Colon Carcinoma Metastatic in the Brain (tissue), 2 donors: Measurements from ENCODE around the gene RPGR.

DNA sequence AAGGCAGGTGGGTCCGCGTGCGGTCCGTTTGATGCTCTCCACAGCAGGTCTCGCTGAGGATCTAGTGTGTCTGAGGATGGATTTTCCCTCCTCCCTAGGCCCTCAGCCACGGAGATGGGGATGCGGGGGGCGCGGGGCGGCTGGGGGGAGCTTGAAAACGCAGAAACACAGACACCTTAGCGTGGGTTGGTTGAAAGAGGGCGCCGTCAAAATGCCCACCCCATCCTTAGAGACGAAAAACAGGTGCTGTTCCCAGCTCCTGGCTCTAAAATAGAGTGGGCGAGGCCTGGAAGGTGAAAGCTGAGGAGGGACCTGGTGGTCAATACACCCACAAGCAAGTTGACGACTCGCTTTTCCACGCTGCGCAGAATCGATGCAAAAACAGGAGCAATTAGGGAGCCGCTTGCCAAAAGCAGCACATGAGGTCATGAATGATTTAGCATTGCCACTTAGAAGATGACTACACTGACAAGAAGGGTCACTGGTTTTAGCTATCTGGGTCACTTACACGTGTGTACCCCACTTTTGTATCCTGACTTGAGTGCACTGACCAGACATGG is 405.4 kb downstream of the FAM47A start:
- PRO-cap, 2 experiments, result no peak in any of the 2 experiments

DNA sequence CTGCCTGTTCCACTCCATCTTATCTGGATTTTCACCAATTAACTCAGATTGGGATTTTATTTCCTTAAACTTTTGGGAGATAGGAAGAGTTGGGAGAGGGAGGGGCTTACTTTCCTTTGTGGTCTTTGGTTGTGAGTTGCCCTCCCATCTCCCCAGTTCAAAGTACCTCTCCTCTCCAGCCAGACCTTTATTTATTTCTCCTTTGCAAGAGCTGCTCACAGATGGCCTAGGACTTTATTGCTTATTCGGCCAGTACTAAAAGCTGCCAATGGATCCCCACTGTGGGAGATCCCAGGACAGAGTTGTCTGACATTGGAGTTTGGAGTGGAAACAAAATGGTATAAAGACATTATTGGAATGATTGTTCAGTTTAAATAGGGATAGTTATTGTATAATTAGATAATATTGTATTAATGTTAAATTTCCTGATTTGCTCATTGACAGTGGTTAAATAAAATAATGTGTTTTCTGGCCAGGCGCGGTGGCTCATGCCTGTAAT is 49.5 kb upstream of the FAM47C start:
- PRO-cap, 2 experiments, result no peak in any of the 2 experiments

- PRO-cap, 2 experiments, result no peak in any of the 2 experiments
Observed at GRCh38 chrX:36985330-36985792, 22.8 kb upstream of the FAM47C start.

DNA sequence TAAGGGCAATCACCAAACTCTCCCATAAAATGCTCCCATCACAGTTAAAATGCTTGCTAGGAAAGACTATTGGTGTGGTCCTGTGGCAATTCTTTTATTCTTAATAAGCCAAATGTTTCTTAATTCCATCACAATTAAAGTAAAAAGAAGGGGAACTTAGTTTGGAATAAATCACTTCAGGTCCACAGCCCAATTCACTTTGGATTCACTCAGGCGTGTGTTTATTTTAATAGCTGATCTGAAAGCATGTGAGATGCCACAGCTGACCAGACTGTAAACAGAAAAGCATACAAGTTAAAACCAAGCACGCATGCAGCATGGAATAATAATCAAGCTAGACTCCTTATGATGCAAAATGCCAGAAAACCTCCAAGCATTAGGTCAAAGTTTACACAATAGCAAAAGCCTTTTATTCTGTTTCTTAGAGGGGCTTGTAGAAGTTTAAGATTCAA is 1.0 kb upstream of the PRRG1 start:
- PRO-cap, 2 experiments, result no peak in any of the 2 experiments

GRCh38 chrX:37786581-37786913 is 6.7 kb downstream of the CYBB start:
- PRO-cap, 2 experiments, result no peak in any of the 2 experiments

GRCh38 chrX:38282258-38282941 is 44.9 kb downstream of the RPGR start:
- PRO-cap, 2 experiments, result no peak in any of the 2 experiments

DNA sequence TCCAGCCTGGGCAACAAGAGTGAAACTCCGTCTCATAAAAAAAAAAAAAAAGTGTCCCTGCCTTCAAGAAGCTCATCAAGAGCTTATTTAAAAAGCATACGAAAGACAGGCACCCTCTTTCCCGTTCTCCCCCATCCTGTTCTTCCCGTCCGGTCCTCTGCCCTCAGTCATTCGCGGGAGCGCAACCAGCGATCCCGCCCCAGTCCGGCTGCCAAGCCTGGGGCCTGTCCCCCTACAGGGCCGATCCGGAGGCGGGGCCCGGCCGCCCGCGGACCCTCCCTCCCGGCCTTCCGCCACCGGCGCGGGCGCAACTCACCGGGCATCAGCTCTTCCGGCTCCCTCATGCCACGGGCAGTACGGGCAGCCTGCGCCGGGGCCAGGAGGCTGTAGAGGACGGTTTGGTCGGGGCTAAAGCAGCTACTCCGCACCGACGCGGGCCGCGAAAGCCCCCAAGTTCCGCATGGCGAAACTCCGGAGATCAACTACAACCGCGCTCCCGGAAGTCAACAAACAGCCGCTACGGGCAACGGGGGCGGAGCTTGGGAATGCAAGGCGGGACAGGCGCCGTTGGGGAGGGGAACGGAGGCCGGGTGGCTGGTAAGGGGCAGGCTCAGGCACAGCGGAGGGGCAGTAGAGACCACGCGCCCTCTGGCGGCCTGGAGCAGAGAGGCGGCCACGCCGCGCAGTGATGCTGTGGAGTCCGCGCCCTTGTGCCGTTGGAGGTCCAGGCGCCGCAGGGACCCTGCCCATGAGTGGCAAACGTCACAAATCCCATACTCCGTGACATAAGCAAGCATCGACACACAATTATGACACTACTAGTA is at the start of gene RPGR:
RPGR (minus strand) TSS at position 486 of the 824 bp plus-strand sequence.
- PRO-cap, 2 experiments, result peak in 2 of 2 experiments; most common plus-strand start position 296 of the sequence (in 2); most common minus-strand start position 210 of the sequence (in 2)

- PRO-cap, 2 experiments, result no peak in any of the 2 experiments
Observed at GRCh38 chrX:38803229-38803496, 1.9 kb downstream of the MID1IP1 start.

DNA sequence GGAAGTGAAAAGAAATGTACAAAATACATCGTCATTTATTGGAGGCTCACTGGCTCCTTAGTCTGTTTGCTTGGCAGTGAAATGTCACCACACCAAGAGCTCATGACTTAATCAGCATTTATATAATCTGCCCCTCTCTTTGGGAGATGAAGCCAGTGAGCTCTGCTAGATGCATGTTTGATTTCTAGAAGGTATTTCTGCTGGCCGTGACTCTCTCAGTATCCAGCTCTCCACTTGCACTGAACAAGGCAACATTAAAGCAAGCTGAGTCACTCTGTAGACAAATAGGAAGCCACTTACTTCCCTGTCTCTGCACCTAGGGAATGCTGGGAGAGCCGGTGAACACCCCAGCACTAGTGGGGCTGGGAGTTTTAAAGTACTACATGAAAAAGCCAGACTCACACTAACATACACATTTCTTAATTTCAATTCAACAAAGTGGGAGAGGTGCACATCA is 79.2 kb downstream of the MID1IP1 start:
- PRO-cap, 2 experiments, result peak in 1 of 2 experiments; most common plus-strand start position 315 of the sequence (in 1); most common minus-strand start position 241 of the sequence (in 1)

DNA sequence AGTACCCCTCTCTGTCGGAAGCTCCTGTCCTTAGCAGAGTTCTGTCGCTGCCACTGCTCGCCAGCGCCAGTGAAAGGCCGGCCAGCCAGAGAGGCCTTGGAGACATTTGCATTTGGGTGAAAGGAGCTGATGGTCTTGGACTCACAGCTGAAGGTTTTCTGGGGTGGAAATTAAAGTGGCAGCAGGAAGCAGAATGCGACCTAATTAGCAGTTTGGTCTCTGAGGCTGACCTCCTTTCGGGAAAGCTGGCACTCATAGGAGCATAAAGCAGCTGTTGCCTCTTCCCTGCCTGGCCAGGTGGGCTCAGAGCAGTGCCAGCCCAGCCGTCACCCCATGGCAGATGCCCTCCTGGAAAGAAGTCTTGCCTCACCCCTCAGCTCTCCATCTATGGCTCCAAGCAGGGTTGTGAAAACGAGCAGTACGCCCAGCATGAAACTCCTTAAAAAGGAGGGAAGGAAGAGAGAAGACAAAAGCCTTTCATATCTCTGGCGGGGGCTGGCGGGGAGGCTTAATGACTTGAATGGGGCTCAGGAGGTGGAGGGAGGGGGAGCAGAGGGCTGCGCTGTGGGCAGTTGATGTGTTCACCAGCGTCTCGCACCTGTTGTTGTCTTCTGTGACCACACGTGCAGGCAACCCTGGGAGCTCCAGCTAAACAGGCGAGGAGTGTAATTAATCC is 263.9 kb downstream of the MID1IP1 start:
- PRO-cap, 2 experiments, result no peak in any of the 2 experiments

DNA sequence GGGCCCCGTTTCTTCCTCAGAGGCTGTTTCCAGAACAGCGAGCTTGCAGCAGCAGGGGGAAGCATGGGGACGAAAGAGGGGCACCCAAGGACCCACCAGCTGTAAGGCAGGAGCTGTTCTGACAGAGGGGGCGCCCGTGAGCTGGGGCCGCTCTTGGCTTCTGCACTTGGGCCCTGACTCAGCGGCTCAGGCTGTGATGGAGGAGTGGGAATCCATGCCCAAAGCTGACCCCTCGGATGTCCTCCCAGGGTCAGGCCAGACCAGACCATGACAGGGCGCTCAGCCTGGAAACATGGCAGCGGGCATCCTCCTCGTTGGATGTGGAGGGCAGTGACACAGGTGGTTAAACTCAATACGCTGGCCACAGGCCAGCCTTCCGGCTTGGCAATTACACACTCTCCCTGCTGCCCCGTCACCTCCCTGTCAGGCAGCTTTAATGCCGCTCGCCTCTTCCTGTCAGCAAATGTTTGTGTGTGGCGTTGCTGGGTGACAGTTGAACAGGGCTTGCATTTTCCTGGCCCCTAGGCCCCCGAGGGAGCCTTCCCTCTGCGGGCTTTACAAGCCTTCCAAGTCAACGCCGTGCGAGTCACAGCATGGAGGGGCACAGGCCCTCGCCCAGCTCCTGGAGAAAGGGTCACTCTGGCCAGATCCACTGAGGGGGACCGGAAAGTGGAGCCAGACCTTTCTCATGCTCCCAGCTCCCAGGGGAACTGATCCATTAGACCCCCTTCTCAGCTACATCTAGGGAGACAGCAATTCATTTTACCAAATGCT is 620.1 kb downstream of the BCOR start:
- PRO-cap, 2 experiments, result no peak in any of the 2 experiments

DNA sequence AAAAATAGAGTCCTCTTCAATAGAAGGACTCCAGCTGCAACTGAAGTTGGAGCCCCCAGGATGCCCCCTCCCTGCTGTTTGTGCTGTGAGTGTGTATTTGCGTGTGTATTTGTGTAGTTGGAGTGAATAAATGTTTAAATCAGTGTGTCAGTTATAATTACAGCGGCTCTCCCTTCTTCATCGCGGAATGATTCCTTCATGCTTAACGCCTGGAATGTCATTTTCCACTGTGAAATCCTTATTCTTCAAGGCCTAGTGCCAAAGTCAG is 583.1 kb downstream of the BCOR start:
- PRO-cap, 2 experiments, result no peak in any of the 2 experiments

GRCh38 chrX:39689381-39690306 is 408.1 kb downstream of the BCOR start:
- PRO-cap, 2 experiments, result no peak in any of the 2 experiments

DNA sequence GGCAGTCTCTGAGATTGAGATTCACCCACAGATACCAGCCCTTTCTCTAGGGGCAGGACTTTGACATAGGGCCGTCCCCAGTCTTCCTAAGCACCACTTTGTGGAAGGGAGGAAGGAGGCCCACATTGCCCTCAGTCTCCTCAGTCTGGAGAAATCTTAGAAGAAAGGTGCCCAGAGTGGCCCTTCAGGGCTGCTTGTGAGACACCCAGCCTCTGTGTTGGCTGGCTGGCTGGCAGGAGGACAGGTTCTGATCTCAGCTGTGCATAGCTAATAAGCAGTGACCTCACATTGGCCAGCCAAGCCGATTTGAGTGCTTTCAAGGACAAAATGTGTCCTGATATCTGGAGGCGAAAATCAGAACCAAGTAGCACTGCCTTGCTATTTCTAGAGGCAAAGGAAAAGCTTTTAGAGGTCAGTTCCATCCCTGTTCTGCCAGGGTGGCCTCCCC is 211.5 kb downstream of the BCOR start:
- PRO-cap, 2 experiments, result no peak in any of the 2 experiments

- PRO-cap, 2 experiments, result no peak in any of the 2 experiments
Observed at GRCh38 chrX:40132669-40133104, 34.9 kb upstream of the BCOR start.

GRCh38 chrX:40151574-40152113 is 53.9 kb upstream of the BCOR start:
- PRO-cap, 2 experiments, result no peak in any of the 2 experiments

- PRO-cap, 2 experiments, result no peak in any of the 2 experiments
Observed at GRCh38 chrX:40202286-40202867, 104.6 kb upstream of the BCOR start.

- PRO-cap, 2 experiments, result no peak in any of the 2 experiments
Observed at GRCh38 chrX:40687115-40688131, 40.1 kb upstream of the CXorf38 start.

GRCh38 chrX:41025786-41026368 is 59.4 kb upstream of the USP9X start:
- PRO-cap, 2 experiments, result no peak in any of the 2 experiments

GRCh38 chrX:41045816-41046634 is 39.2 kb upstream of the USP9X start:
- PRO-cap, 2 experiments, result no peak in any of the 2 experiments